Placental pericyte (primary cell): ENCODE measurements around the gene ZNF195.

DNA sequence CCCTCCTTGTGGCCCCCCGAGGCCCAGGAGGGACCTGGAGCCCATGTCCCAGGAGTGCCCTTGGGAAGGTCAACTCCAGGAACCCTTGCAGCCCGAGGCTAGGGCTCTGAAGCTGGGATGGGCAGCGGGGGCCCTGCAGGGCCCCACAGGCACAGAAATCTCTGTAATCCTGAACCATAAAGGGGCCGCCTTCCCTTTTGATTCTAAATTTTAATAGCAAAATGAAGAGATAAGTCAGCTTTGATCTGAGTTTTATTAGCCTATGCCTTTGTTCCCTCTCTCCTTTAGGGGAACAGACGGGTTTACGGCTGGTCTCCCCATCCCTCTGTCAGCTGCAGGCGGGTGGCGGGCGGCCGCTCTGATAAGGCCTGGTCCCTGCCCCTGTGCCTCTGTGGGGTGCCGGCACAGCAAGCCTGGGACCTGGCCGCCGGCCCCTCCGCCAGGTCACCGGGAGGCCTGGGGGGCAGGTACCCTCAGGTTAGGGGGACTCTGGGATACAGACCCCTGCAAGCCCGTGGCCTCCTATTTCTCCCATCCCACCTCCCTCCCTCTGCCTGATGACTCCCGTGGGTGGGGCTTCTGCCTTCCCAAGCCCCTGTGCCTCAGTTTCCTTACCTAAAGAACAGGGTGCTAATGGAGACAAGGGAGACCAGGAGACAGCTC, 31.7 kb upstream of the TH start:
- CAGE, long polyA plus RNA, result no peak

DNA sequence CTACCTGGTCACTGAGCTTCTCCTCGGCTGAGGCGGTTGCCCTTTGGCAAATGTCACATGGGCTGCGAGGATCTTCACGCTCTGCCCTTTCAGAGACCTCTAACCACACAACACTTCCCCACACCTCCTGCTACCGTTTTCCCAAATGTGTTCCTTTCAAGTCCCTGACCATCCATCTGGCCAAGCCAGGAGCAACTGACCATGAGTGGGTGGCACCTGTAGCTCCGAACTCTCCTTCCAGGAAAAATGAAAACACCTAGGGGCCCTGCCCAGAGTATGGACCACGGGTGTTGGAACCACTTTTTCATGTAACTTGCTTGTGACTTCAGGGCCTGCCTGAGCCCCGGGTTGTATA, 7.0 kb downstream of the C11orf21 start:
- CAGE, long polyA plus RNA, result no peak

- CAGE, long polyA plus RNA, result no peak
Measured at GRCh38 chr11:2302823-2303461, 1.1 kb downstream of the TSPAN32 start.

GRCh38 chr11:2375084-2375944, 1.8 kb upstream of the CD81 start:
- CAGE, long polyA plus RNA, result no peak

DNA sequence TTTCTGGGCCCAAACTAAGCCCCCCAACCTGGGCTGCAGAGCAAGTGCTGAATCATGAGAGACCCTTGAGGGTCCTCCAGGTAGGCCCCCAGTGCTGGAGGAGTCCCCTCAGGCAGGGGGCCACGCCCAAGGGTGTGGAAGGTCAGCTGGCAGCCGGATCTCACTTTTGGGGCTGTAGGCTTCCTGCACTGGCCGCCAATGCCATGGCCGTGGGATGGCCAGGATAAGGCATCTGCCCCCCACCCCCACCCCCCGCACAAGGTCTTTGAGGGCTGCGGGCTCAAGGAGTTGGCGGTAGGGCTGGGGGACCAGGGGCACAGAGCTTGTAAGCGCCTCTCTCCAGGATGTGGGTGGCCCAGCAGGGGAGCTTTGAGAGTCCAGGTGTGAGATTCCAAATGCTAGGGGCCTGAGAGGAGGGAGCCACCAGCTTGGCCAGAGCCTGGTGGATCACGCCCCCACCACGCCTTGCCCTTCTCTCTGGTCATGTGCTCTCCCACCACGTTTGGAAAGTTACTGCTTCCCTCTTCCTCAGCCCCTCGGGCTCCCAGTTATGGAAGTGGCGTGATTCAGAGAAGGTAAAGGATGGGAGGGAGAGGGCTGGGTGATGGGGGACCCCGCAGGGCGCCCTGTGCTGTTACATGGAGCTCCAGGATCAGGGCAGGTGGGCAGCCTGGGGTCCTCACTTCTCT, 5.0 kb downstream of the CD81 start:
- CAGE, long polyA plus RNA, result no peak

GRCh38 chr11:2382789-2383690, 5.9 kb downstream of the CD81 start:
- CAGE, long polyA plus RNA, result no peak

GRCh38 chr11:2393984-2394591, 6.5 kb upstream of the TSSC4 start:
- CAGE, long polyA plus RNA, result no peak

GRCh38 chr11:2394592-2395353, 5.8 kb upstream of the TSSC4 start:
- CAGE, long polyA plus RNA, result no peak

DNA sequence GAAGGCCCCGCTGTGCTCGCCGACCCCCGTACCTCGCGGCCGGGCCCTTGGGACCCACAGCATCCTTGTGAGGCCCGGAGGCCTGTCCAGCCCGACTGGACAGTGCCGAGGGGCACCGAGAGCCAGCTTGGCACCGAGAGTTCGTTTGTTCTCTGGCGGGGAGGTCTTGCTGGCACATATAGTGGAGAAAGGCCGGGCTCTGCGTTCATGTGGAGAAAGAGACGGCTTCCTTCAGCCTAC, 254 bp downstream of the TSSC4 start:
- CAGE, long polyA plus RNA, result no peak

GRCh38 chr11:2779167-2780039, 106.2 kb downstream of the CDKN1C start:
- CAGE, long polyA plus RNA, result no peak

- CAGE, long polyA plus RNA, result no peak
Measured at GRCh38 chr11:2868082-2868604, 17.4 kb downstream of the CDKN1C start.

DNA sequence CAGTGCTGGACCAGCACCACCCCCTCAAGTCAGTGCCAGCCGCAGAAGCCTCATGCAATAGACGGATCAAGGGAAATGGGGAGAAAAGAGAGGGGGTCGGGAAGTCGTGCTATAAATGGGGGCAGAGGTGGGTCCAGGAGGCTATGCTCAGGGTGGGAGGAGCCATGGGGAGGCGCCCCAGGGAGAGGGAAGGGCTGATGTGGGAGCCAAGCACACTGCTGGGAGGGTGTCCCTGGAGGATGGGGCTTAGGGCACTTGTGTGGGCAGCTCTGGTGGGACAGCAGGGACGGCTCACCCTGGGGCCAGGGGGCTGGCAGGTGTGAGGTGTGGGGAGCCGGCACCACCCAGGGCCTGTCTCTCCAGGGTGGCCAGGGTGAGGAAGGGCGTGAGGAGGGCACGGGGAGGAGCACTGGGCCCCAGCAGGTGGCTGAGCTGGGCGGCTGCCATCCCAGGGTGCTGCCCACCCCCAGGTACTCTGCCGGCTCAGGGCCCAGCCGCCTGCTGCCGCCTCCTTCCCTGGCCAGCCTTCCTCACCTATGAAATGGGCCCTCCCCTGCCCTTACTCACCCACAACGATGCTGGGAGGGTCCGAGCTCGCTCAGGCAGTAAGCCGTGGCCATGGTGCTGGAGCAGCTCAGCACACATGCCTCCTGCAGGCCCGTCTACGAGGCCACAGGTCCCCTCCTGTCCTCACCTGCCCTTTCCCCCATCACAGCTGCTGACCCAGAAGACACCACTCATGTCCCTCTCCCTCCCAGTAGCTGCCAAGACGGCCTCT, 9.2 kb downstream of the SLC22A18 start:
- CAGE, long polyA plus RNA, result no peak

DNA sequence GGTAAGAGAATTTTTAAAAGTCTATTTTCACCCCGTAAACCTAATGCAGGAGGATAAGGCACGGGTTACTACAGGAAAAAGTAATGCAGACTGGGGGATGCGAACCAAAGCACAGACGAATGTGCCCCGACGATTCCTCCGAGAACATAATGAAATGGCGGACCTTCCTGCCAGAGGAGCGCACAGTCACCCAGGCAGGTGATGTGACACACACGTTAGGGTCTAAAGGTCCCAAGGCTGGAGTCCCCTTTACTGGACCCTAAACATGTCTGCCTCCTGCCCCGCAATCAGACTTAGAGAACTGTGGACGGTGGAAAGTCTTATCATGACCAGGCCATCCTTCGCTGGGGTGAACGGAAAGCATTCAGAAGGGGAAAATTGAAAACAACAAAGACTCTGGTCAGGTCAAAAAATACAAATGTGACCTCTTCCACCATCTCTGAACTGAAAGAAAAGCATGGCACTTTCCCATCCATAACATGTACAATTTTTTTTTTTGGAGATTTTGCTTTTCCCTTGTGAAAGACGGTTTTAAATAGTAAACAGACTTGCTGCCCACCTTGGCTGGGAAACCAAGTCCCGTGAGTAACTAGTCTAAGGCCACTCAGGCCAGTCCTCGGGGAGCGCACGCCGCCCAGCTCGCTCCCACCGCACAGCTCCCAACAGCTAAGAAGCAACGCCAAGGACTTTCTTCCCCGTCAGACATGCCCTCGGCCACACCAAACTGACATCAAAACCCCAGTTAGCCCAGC, 1.0 kb downstream of the NAP1L4 start:
- CAGE, long polyA plus RNA, result no peak

DNA sequence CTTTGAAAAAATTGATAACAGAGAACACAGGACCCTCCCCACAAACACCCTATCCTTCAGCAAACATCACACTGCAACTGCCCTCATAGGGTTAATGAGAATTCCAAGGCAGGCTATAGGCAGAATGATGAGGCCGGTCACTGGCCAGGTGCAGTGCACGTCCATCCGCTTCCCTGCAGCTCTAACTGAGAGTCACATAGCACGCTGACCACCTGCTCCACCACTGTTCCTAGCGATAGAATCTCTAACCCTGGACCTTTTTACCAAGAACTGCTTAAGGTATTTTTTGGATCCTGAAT, 29.8 kb upstream of the NAP1L4 start:
- CAGE, long polyA plus RNA, result no peak

- CAGE, long polyA plus RNA, result no peak
Measured at GRCh38 chr11:3056432-3056872, 771 bp downstream of the CARS1 start.

GRCh38 chr11:3092940-3093687, 35.9 kb upstream of the CARS1 start:
- CAGE, long polyA plus RNA, result no peak

DNA sequence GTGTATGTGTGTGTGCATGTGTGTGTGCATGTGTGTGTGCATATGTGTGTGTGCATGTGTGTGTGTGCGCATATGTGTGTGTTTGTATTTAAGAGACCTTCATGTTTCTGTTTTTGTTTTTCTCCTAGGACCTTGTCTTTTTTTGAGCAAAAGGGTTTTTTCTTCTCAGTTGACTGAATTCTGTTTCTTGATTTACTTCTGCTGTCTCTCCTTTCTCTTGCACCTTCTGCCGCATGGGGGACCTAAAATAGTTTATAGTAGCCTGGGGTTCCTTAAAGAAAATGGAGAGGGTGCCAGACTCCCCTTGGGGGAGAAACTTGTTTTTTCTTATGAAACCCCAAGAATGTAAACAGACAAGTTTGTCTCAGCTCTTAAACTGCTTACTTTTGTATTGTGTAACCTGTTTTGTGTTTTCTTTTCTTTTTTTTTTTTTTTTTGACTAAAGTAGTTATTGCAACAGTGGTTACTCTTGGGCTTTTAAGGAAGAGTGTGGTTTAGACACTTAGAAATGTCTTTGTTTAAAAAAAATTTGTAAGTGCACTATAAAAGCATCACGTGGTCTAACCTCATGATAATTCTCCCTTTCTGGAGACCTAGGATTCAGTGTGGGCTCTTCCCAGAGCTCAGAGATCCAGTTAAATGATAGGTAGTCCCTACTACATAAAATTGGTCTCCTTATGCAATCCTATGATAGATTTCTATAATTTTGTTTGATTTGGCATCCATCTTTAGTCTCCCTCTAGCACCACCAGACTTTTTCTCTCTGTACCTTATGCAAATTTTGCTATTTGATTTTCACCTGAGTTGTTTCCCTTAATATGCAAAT, 52.8 kb downstream of the OSBPL5 start:
- CAGE, long polyA plus RNA, result no peak

DNA sequence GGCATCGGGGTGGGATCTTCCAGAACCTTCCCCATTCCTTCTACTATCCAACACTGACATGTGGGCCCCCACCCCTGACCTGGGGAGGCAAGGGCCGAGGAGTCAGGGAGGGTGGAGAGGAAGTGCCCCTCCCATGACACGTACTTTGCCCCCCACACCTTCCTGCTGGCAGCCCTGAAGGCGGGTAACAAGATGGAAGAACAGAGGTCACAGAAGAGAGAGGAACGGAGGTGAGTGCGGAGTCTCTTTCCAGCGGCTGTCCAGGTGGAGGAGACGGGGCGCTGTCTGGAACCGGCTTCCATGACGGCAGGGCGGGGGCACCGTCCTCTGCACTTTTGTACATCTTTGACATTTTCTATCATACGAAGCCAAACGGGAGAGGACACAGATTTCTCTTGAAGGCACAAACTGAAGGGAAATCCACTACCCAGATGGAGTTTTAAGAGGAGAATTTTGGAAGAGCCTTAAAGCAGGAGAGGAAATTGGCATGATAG, 16.8 kb downstream of the OSBPL5 start:
- CAGE, long polyA plus RNA, result no peak

DNA sequence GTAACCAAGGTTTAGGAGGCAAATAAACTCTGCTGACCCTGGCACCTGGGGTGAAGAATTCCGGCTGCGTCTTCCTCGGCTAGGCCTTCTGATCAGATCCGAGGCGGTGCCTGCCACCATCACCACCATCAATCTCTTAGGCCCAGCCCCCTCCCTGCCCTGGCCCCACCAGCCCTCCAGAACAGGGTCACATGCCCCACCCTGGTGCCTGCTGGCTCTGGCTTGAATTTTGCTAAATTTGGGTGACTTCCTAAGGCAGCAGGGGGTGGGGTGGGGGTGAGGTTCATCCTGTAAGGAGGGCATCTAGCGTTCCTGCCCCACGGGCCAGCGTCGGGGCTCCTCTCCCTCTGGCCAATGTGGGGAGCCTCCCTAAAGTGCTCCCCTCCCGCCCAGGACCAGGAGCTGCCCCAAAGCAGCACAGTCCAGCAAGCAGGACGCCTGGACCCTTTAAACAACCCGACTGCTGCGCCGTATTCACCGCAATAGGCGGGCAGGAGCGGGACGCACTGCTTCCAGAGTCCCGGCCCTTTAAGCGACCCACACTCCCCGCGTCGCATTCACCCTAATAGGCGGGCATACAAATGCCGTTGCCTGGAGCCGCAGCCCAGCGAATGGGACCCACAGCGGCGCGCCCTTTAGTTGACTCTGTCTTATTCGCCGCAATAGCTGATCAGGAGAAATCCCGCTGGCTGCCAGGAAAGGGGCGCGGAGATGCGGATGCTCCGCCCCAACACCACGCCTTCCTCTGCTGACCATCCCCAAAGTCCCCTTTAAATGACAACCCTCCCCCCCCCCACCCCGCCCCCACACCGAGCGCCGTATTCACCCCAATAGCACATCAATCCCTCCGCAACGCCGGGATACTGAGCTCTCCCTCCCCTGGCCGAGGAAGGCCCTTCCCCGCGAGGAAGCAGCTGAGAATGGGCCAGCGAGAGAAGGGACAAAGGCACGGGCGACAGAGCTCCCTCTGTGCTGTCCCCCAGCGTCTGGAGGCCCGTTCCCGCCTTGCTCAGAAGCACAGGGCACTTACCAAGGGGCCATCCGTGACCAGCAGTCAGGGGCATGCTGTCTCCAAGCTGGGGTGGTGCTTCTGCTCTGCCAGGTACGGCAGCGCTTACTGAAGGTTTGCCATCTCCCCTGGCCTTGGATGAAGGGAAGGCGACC, 4.8 kb downstream of the OSBPL5 start:
- CAGE, long polyA plus RNA, result no peak

GRCh38 chr11:3379016-3379513, at the start of gene ZNF195:
Gene ZNF195 (minus strand): TSS chr11:3379146.
- CAGE, long polyA plus RNA, result no peak